NB4 (cell line): Measurements from ENCODE around the genes ETHE1, ZNF227 and ZNF285.

GRCh38 chr19:42285125-42285436 is 16.0 kb downstream of the CIC start:
- RRBS: no CpG with 5 or more reads among the region's 4 CpGs

- RRBS: no CpG with 5 or more reads among the region's 8 CpGs
Measured at GRCh38 chr19:42285437-42285828, 16.4 kb downstream of the CIC start.

DNA sequence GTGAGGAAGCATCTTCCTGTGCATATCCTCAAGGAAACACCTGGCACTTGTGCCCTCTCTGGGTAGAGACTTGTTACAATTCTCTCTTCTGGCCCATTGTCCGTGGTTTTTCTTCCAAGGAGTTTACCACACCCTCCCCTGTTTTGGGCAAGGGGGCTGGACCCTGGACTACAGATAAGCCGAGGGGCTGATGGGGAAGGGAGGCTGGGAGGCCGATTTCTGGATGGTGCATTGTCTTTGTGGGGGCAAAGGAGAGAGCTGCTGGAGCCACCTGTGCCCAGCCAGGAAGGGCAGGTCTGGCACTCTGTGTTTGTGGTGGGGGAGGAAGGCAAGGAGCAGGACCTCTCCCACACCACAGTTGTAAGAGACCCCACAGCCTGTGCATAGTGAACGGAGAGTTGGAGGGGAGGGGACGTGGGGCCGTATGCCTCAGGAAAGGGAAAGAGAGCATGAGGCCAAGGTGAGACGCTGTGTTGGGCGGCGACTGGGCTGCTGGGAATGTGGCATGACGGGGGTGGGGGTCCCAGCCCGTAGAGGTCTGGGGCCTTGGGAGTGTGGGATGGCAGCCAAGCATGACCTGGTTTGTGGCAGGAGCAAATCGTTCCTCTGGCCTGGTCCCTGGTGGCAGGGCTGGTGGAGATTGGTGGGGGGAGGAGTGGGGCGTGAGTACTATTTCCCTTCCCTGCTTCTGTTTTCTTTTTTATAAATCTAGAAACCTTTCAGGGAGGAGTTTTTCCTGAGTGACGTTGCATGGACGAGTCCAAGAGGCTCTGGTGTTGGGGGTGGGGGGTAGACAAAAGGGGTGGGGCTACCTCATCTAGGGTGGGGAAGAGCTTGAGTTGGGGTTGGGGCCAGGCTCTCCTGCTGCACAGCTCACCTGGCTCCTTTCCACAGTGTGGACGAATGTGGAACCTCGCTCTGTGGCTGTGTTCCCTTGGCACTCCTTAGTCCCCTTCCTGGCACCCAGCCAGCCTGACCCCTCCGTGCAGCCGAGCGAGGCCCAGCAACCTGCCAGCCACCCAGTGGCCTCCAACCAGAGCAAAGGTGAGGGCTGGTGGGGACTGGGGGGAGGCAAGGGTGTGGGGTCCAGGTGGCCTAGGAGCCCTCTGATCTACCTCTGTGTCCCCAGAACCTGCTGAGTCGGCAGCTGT is 15.7 kb upstream of the PRR19 start:
- RRBS: no CpG with 5 or more reads among the region's 21 CpGs

- RRBS: 20% methylated on average over 2 of the region's 31 CpGs
Measured at GRCh38 chr19:42326016-42326643, 695 bp downstream of the MEGF8 start.

- RRBS: 11% methylated on average over 3 of the region's 8 CpGs
Measured at GRCh38 chr19:42396289-42396736, 6.2 kb upstream of the CNFN start.

DNA sequence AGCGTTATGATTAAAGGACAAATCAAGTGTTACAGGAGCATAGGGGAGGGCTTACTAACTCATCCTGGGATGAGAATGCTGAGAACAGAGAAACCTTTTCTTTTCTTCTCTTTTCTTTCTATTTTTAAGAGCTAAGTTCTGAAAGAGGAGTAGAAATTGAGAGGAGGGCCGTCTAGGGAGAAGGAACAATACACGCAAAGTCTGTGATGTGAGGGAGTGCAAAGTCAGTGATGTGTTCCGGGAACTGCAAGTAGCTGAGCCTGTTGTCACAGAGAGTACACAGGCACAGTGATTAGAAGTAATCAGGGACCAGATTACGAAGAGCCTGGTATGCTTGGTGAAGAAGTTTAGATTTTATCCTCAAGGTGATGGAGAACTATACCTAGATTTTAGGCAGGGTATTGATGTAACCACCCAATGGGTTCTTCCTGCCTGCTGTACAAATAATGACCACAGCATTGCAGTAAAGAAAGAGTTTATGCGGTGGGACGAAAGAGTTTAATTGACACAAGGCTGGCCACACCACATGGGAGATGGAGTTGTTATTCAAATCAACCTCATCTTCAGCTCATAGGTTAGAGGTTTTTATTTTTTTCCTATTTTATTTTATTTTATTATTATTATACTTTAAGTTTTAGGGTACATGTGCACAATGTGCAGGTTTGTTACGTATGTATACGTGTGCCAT is 32.1 kb upstream of the CXCL17 start:
- RRBS: no CpG with 5 or more reads among the region's 9 CpGs

- RRBS: no CpG with 5 or more reads among the region's 1 CpG
Measured at GRCh38 chr19:42529247-42529607, 946 bp upstream of the CEACAM1 start.

- RRBS: no CpG with 5 or more reads among the region's 4 CpGs
Measured at GRCh38 chr19:43499129-43499594, 5.4 kb downstream of the PHLDB3 start.

GRCh38 chr19:43526865-43527703 is at the start of gene ETHE1:
TSS of gene ETHE1 (minus strand) at chr19:43527201.
- RRBS: 3% methylated on average over 12 of the region's 52 CpGs

DNA sequence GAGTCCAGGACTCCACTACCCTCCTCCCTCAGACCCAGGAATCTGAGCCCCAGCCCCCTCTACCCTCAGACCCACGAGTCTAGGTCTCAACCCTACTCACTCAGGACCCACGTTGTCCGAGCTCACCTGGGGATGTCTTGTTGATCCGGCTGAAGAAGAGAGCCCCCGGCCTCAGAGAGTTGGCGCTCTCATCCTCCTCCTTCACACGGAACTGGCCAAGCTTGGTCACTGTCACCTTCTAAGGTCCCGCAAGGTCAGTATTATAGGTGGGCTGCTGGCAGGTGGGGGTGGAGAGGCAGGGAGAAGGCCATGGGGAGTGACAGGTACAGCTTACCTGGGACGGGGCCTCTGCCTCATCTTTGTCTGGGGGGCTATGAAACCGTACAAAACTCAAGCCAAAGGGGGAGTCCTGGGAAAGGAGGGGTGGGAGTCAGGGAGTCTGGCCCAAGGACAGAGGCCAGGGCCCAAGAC is 20.3 kb downstream of the ZNF575 start:
- RRBS: no CpG with 5 or more reads among the region's 10 CpGs

DNA sequence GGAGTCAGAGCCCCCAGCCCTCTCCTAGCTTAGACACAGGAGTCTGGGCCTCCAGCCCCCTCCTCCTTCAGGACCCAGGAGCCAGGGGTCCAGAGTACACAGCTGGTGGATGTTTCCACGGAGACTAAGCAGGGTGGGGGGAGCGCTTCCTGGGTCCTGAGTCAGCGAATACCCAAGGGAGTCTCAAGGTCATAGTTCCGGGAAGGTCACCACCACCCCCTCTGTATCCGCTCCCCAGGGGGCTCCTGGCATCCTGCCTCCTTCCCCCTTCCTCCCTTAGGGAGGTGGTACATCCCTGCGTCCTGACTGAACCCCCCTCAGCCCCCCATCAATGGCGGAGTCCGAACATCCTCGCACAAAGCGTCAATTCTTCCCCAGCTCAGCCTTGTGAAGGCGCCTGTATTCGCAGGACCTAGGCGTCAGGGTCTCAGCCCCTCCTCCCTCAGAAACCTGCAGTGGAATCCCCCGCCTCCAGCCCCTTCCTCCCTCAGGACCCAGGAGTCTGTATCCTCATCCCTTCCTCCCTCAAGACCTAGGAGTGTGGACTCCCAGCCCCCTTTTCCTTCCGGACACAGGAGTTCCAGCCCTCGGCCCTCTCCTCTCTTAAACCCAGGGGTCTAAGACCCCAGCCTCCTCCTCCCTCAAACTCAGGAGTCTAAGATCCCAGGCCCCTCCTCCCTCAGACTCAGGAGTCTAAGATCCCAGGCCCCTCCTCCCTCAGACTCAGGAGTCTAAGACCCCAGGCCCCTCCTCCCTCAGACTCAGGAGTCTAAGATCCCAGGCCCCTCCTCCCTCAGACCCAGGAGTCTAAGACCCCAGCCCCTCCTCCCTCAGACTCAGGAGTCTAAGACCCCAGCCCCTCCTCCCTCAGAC is 4.4 kb downstream of the CADM4 start:
- RRBS: no CpG with 5 or more reads among the region's 16 CpGs

DNA sequence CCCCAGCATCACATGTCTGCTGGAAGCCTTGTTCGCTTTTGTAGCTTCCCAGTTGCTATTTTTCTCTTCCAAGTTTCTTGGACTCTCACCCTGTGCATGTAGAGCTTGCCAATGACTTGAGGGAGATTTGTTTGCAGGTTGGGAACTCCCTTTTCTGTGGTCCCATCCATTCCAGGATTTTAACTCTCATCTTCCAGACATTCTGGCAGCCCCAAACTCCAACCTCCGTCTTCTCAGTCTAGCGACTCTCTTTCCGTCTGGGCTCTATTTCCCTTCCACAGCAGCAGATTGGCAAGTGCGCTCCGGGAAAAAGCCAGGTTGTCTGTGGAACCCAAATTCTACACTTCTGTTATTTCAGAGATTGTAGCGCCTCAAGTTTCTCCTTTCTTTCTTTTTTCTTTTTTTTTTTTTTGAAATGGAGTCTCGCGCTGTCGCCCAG is 8.9 kb downstream of the PLAUR start:
- RRBS: no CpG with 5 or more reads among the region's 10 CpGs

- RRBS: no CpG with 5 or more reads among the region's 11 CpGs
Measured at GRCh38 chr19:43749996-43750942, 4.5 kb downstream of the SMG9 start.

DNA sequence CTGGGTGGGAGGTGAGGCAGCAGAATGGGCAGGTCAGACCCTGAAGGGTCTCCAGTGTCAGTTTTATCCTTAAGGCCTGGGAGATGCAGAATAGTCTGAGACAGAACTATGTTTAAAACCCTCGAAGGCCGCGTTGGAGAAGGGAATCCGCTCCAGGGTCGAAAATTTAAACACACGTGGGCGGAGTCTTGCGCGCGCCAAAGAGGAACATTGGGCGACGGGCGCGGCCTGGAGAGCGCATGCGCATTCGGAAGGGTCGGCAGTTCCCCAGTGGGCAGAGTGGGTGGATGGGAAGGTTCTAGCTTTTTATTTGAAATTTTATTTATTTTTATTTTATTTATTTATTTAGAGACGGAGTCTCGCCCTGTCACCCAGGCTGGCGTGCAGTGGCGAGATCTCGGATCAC is 700 bp upstream of the SMG9 start:
- RRBS: no CpG with 5 or more reads among the region's 23 CpGs

DNA sequence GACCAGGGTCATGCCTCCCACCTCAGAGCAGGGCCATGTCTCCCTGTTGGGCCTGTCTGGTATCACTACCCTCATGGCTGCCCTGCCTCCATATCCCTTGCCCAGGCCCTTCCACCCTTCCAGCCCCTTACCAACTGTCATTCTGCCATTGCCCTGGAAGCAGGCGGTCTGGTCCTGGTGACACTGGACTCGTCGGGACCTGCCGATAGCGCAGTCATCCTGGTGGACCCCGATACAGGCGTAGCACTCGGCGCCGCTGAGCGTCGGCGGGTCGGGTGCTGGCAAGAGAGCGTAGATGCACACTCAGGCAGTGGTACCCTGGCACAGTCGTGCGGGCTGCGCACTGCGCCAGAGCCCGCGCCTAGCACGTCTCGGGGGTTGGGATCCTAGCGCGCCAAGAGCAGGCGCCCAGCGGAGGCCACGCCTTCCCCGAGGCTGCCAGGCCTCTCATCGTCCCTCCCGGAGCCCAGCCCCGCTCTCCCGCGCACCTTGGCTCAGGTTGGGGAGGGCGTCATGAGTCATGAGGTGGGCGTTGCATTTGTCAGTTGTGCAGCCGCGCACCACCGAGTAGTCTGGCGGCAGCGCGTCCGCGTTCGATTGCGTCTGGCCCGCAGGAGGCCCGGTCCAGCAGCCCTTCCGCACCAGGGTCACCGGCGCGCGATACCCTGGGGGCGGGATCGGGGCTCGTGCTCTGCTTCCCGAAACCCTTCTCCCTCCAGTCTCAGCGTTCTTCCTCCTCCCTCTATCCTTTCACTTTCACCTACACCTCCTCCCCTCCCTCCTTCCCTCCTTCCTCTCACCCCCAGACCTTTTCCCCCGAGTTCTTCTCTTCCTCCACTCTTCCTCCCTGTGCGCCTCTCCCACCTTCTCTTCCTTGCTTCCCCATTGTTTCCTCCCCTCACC is 3.7 kb downstream of the LYPD5 start:
- RRBS: no CpG with 5 or more reads among the region's 60 CpGs

DNA sequence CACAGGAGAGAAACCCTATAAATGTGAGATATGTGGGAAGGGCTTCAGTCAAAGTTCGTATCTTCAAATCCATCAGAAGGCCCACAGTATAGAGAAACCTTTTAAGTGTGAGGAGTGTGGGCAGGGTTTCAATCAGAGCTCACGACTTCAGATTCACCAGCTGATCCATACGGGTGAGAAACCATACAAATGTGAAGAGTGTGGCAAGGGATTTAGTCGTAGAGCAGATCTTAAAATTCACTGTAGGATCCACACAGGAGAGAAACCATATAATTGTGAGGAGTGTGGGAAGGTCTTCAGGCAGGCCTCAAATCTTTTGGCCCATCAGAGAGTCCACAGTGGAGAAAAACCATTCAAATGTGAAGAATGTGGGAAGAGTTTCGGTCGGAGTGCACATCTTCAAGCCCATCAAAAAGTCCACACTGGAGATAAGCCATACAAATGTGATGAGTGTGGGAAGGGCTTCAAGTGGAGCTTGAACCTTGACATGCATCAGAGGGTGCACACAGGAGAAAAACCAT is 12.0 kb downstream of the ZNF226 start:
- RRBS: no CpG with 5 or more reads among the region's 6 CpGs

DNA sequence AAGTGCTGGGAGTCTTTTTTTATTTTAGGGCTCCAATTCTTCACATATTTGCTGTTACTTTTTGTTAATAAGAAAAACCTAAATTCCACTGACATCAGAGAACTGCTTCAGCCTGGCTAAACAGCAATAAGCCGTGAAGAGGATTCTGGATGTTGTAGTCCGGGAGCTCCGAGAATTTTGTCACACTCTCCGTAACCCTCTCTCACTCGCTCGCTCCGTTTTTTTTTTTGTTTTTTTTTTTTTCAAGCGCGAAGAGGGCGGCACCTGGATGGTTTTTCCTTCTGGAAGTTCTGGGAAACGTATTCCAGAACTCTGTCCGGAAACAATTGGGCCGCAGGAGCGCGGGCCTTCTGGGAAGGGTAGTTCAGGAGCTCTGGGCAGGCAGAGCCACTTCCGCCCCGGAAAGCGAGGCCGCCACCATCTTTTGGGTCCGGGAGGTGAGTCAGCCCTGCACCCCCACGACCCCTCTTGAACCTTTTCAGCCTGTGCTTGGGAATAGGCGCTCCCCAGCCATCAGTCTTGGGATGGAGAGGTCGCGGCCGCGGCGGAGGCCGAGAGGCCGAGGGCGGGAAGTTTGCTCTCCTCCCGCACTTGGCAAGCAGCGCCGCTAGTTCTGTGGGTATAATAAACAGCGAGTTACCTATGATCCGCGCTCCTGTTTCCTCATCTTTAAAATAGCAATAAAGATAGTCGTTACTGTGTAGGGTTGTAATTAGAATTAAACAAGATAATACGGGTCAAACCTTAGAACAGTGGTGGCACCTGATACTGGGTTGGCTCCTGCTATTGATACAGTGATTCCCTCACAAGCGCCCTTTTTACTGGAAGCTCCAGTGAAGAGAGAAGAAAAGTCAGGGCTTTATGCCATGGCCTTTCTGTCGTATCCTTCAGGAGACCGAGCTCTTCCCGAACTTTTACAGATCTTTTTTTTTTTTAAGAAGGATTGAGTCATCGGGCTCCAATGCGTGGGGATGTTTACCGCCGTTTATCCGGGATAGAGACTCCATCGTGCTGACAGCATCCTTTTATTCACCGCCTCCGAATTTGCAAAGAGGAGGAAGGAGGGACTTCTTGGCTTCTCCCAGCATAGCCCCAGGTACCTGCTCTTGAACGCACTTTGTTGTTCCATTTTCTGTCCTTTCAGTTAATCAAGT is at the start of gene ZNF227:
Gene ZNF227, plus strand, starts transcription at position 384 of the 1,154 bp plus-strand sequence.
- RRBS: 1% methylated on average over 6 of the region's 51 CpGs

DNA sequence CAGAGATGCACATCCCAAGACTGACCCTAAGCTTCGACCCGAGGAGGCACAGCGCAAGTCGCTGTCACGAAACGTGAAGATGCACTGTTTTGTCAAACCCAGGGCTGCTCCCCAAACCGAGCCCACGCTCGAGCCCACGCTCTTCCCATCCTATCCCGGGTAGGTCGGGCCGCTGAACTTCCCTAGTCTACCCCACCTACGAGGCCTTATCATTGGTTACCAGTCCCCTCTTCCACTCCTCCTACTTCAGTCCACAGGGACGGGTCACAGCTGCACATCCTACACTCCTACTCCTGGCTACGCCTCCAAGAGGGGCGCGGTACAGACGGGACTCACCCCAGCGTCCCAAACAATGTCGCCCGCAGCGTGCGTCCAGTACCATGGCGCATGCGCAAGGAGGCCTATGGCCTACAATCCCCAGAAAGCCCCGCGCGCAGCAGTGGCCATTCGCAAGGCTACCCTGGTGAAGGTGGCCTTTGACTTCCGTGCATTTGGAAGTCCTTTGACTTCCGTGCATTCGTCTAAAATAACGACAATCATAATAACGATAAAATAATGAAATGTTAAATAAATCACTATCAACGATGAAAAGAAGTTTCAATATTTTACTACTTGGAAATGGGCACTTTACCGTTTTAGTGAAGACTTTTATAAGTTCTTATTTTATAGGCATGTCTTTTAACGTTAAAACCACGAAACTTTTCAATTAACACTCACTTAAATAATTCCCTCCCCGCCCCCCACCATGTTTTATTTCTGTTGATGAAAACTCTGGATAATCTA is at the start of gene ZNF285:
Gene ZNF285, minus strand, starts transcription at position 377 of the 783 bp plus-strand sequence.
- RRBS: no CpG with 5 or more reads among the region's 40 CpGs